ENCODE measurements around a stretch of chr17.

GRCh38 chr17:57906795-57907431 is 48.3 kb downstream of the CUEDC1 start:
- RAMPAGE, long total RNA, result no peak
- RRBS, result no CpG with 5 or more reads among the region's 13 CpGs

- RAMPAGE, long total RNA, result no peak
- RRBS, result no CpG with 5 or more reads among the region's 24 CpGs
These were observed 8.3 kb downstream of the CUEDC1 start for GRCh38 chr17:57946477-57947717.

DNA sequence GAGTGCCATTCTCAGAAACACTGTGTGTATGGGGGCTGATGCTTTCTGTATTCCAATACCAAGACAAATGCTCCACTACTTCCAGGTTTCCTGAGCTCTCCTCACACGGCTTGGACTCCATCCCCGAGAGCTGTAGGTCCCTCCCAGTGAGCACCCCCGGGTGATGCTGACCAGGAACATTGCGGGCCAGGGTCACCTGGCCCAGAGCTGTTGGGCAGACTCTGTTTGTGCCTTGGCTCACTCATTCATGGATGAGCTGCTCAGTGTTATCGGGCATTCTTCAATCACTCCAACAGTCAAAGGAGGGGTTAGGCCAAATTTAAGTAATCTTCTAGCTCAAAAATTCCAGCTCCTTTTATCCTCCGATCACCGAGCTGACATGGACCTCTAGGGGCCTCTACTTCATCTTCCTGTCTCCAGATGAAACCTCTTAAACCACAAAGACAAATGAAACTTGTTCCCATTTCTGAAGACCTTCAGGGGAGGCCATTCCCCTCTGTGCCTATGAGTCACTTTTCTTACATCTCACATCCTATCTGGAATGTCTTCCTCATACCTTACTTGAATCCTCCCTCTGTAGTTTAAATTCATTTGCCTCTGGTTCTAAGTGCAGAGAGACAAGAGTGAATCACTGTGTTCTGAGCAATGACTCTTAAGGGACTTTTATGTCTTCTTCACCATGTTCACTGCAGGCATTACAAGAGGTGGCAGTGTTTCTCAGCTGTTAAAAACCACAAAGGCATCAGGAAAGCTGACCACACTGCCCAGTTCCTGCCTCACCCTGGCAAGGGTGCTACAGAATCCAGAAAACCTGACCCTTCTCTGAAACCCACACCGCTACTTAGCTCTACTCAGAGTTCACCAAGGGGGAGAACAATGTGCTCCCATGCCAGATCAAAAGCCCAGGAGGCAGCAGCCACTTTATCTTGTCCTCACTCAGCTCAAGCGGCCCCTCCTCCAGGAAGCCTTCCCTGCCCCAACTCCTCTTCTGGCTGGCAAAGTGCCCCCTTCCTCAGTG is 6.7 kb downstream of the CUEDC1 start:
- RAMPAGE, long total RNA, result no peak
- RRBS, result no CpG with 5 or more reads among the region's 9 CpGs

- RAMPAGE, long total RNA, result no peak
- RRBS, result no CpG with 5 or more reads among the region's 35 CpGs
These were observed 664 bp upstream of the VEZF1 start for GRCh38 chr17:57988459-57989377.

GRCh38 chr17:57996660-57997632 is 8.9 kb upstream of the VEZF1 start:
- RAMPAGE, long total RNA, result no peak
- RRBS, result no CpG with 5 or more reads among the region's 3 CpGs

GRCh38 chr17:58081701-58082220 is 1.5 kb upstream of the DYNLL2 start:
- RAMPAGE, long total RNA, result no peak
- RRBS, result no CpG with 5 or more reads among the region's 11 CpGs

DNA sequence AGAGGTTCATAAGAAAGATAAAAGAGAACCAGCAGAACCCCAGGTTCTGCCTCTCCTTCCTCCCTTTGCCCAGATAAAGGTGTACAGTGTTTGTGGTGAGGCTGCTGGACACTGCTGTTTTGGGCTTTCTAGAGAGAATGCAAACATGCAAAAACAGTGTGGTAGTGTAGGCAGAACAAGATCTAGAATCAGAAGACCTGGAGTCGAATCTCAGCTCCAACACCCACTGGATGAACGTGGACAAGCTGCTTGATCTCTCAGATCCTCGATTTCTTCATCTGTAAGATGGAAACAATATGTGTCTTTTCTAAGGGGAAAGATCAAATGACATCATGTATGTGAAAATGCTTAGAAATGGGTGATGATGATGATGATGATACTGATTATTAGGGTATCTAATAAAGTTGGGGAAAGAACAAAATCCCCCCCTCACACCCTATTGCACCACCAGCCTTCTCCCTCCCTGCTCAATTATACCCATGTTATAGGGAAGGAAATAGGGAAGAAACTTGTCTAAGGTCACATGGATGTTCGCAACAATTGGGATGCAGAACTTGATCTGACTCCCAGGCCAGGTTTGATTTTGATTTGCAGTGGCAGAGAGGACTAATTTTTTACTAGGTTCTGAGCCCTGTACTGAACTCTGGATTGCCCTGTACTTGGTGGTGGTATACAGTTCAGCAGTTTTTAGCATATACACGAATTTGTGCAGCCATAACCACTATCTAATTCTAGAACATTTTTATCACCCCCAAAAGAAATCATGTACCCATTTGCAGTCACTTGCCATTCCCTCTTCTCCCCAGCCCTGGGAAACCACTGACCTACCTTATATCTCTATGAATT is 11.0 kb downstream of the DYNLL2 start:
- RAMPAGE, long total RNA, result no peak
- RRBS, result no CpG with 5 or more reads among the region's 5 CpGs

- RAMPAGE, long total RNA, result no peak
- RRBS, result no CpG with 5 or more reads among the region's 3 CpGs
These were observed 12.2 kb downstream of the DYNLL2 start for GRCh38 chr17:58095374-58095954.

DNA sequence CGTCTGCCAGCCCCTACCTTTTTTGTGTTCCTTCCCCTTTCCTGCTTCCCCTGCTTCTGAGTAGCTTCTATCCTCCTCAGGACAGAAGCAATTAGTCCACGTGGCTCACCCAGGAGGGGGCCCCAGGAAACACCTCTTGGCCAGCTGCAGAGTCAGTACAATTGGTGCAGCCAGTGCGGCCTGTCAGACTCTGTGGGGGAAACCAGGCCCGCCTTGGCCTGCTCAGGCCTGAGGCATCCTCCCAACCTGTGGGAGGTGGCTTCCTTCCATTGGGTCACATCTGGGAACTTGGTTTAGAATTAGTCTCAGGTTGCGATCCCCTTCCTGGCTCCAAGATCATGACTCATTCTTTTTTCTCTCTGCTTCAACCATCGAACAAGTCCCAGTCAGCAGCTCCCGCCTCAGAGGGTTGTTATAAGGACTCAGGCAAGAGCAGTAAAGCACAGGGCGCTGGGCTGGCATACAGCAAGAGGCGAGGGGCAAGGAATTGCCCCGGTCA is 8.2 kb upstream of the EPX start:
- RAMPAGE, long total RNA, result no peak
- RRBS, result no CpG with 5 or more reads among the region's 10 CpGs

GRCh38 chr17:58330994-58331853 is 2.6 kb upstream of the TSPOAP1 start:
- RAMPAGE, long total RNA, result no peak
- RRBS, result no CpG with 5 or more reads among the region's 23 CpGs

DNA sequence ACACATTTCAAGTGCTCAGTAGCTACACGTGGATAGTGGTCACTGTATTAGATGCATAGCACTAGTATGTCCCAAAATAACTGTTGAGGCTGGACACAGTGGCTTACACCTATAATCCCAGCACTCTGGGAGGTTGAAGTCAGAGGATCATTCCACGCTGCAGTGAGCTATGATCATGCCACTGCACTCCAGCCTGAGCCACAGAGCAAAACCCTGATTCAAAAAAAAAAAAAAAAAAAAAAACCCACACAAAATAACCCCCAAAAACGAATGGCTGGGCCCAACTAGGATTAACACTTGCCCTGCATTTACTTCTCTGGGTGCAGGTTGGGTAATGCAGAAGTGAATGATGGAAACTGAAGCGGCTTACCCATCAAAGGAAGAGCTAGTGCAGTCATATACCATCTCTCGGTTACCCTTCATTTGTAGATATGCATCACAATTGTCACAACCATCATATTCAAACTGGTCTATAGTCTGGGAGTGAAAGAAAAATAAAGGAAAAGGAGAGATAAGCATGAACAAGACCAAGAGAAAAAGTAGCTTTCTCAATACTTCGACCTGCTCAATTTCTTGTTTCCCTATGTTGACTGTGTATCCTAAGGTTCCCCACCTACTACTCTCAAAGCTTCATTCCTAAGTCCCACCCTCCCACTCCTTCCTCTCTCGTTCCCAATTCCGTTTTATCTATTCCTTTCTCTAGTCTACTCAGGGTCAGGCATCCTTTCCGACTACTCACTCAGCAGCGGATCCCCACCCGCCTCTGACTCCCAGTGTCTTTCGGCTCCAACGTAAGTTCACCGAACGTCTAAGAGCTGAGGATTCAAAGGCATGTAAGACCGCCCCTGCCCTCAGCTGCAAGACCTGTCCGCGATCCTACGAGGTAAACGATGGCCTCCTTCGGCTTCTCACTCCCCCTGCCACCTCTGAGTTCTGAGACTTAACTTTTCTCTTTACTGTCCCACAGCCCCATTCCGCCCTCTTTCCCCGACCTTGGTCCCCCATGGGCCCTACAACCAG is 659 bp downstream of the SUPT4H1 start:
- RAMPAGE, long total RNA, result no peak
- RRBS, result no CpG with 5 or more reads among the region's 23 CpGs

GRCh38 chr17:58387673-58387935 is 29.7 kb downstream of the RNF43 start:
- RAMPAGE, long total RNA, result no peak
- RRBS, result no CpG with 5 or more reads among the region's 1 CpG

DNA sequence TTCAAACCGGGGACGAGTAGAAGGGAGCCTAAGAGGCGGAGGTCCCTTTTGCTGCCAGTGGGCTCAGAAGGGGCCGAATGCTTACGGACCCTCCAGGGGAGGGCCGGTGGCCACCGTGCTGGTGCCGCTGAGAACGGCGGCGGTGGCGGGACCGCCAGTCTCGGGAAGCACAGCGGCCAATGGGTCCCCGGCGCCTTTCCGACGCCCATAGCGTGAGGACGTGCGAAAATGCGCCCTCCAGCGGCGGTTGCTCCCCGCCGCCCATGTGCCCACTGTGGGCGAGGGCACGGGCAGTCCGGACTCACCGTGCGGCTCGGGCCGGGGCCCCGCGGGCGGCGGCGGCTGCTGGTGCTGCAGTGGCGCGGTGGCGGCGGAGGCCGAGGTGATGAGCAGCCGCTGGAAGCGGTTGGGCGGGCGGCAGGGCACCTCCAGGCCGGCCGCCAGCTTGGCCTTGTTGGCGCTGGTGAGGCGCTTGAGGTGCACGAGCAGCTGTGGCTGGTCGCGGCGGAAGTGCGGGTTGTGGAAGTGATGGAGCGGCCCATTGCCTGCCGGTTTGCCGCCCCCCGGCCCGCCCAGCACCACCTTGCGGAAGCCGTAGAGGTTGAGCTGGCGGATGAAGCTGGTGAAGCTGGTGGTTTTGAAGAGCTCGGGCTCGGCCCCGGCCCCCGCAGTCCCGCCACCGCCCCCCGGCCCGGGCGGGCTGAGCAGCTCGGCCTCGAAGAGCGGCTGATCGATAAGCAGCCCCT is 615 bp downstream of the HSF5 start:
- RAMPAGE, long total RNA, result no peak
- RRBS, result 56% methylated on average over 28 of the region's 78 CpGs

DNA sequence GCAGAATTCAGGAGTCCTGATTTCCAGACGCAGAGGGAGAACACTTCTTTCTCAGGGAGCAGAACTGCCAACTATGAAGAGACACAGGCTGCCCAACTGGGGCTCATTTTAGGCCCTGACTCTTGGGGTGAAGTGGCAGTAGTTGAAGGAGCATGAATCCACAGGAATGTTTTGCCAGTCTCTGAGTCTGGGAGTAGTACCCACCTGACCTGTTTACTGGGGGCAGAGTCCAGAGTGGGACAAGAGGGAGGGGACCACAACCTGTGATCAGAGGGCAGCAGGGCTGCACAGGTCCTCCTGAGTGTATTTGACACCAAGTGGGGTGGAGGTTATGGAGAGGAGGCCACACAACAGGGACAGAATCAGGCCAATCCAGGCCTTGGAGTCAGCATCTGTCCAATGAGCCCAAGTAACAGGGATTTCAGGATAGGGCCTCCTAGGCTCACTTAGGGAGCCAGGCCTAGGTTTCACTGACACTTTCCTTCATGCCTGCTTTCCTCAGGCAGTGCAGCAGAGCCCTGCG is 2.5 kb upstream of the MTMR4 start:
- RAMPAGE, long total RNA, result no peak
- RRBS, result no CpG with 5 or more reads among the region's 2 CpGs

DNA sequence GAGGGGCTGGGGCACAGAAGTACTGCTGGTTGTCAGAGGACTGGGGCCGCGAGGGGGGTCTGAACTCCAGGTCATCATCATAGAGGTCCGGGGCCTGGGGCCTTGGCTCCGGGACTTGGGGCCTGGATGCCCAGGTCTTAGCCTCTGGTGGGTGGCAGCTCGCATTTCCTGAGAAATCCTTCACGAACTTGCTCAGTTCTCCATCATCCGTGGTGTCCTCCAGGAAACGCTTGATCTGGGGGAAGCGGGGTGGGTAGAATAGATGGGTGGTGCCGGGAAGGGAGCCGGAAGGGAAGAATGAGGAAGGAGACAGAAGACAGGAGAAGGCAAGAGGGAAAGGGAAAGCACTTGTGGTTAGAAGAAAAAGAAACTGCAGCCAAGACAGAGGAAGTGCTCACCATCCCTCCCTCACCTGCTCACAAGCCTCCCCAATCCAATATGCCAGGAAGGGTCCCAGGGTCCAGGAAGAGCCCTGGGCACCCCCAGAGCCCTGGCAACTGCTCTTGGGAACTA is 12.4 kb upstream of the MTMR4 start:
- RAMPAGE, long total RNA, result no peak
- RRBS, result no CpG with 5 or more reads among the region's 11 CpGs

DNA sequence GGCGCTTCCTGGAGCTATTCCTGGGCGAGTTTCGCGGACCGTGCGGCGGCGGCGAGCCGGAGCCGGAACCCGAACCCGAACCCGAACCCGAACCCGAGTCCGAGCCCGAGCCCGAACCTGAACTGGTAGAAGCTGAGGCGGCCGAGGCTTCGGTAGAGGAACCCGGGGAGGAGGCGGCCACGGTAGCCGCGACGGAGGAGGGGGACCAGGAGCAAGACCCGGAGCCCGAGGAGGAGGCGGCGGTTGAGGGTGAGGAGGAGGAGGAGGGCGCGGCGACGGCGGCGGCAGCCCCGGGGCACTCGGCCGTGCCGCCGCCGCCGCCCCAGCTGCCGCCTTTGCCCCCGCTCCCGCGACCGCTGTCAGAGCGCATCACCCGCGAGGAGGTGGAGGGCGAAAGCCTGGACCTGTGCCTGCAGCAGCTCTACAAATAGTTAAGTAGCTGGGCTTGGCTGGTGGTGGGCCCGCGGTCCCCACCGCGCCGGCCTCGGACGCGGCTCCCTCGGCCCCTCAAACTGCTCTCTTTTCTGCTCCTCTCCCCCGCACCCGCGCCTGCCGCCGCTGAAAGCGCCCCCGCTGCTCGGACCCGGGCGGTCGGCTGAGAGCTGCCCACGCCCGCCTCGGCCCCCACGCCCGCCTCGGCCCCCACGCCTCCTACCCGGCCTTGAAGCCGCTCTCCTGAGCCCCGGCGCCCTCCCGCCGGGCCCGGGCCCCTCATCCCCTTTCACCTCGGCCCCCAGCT is 547 bp downstream of the PPM1E start:
- RAMPAGE, long total RNA, result no peak
- RRBS, result 2% methylated on average over 46 of the region's 89 CpGs

- RAMPAGE, long total RNA, result no peak
- RRBS, result no CpG with 5 or more reads among the region's 8 CpGs
These were observed 1.9 kb upstream of the YPEL2 start for GRCh38 chr17:59329367-59330129.

GRCh38 chr17:59350708-59351062 is 19.2 kb downstream of the YPEL2 start:
- RAMPAGE, long total RNA, result no peak
- RRBS, result no CpG with 5 or more reads among the region's 2 CpGs

DNA sequence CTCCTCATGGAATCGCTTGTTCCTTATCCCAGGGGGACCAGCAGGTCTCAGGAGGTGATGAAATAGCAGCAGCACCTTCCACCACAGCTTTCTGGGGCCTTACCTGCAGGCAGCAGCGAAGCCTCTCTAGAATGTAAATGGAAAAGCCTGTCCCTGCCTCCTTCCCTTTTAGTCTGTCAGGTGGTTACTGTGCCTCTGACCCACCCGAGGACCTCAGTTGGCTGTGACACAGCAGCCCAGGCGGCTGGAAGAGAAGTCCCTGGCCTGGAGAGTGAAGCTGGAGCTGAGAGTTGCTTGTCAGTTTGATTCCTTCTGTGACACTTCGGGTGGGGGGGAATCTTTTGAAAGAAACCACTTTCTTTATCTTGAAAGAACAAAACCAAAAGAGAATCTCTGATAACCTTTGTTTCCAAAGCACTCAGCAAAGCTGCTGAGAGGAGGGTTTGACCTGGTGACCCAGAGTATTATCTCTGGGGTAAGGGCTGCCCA is 33.8 kb downstream of the YPEL2 start:
- RAMPAGE, long total RNA, result no peak
- RRBS, result no CpG with 5 or more reads among the region's 5 CpGs

GRCh38 chr17:59366473-59366813 is 35.0 kb downstream of the YPEL2 start:
- RAMPAGE, long total RNA, result no peak
- RRBS, result no CpG with 5 or more reads among the region's 5 CpGs

Measured in hepatocyte (in vitro differentiated cells and primary cell).